ENCODE data around the genes GDF2, FAM25G, LRRC18 and PCDH15.

GRCh38 chr10:47322245-47322784 is at the start of gene GDF2:
Gene GDF2, plus strand, starts transcription at chr10:47322454.
- CAGE, long polyA plus RNA = no peak
- RRBS = no CpG with 5 or more reads among the region's 21 CpGs

DNA sequence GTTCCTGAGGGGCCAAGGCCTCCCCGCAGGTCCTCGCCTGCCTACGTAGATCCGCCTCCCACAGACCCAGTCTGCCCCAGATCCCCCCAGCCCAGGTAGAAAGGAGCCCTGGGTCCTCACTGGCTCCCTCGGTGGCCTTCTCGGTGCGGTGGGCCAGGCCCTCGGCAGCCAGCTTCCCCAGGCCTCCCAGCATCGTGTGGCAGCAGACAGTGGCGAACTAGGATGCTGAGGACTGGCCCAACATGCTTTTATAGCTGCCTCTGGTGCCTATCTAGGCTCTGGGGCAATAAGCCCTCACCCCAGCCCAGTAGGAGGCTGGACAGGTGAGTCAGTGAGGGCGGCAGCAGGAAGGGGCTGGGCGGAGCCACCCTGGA is at the start of gene FAM25G:
FAM25G (minus strand) TSS at position 219 of the 374 bp plus-strand sequence.
- CAGE, long polyA plus RNA = no peak
- RRBS = no CpG with 5 or more reads among the region's 12 CpGs

DNA sequence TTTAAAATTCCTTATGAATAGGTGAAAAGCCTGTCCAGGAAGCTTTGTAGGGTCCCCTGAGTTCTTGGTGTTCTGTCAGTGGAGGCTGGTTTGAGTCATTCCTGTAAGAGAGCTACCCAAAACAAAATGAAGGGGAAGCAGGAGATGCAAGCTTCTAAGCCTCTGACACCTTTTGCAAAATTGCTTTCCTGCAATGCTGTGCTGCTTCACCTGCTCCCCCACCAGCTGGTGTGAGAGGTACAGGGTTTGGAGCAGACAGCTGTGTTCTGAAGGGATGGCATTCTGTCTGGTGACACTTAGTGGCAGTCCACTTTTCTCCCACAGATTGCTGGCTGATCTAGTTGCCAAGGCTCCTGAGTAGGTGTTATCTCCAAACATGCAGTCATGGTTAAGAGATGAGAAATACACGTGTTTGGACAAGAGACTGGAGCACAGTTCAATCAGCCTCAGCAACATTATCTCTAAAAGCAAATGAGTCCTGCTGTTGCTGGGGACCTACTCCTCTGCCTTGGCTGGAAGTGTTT is 23.8 kb downstream of the NPY4R2 start:
- CAGE, long polyA plus RNA = no peak
- RRBS = no CpG with 5 or more reads among the region's 1 CpG

GRCh38 chr10:48367455-48368120 is 61.1 kb downstream of the MAPK8 start:
- CAGE, long polyA plus RNA = no peak
- RRBS = no CpG with 5 or more reads among the region's 2 CpGs

DNA sequence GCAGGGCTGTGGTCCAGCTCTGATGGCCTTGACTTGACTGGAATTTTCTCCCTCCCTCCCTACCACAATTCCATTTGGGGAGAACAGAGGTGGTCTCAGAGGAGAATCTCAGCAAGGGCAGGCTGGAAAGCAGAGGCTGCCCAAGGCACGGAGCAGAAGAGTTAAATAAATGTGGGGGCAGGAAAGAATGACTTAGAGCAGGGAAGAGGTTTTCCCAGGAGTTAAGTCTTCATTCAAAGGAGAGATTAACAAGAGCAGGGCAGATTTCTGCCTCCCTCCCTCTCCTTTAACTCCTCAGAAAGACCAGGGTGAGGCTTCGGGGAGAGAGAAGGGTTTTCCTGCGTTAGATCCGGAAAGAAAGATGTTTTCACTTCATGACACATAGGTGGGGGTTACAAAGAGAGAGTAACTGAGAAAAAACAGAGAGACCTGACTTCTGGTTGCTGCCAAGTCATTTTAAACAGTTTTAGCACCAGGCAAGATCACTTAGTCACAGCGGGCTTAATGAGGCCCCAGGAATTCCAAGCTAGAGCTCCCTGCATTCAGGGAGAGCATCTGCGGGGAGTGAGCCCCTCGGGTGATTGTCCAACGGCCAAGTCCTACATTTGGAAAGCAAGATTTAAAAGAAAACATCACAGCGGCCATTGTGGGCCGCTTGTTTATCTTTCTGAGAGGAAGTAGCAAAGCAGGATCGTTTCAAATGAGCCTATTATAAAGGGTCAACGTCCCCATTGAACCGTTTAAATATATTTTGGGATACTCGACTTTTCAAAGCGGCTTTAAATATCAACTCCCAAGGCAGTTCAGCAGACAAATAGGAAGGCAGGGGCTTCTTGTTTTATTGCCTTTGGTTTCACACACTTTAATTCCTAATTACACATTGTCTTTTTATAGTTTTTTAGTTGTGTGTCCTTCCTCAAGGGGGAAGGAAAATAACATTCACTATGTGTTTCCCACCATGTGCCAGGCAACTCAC is 78.5 kb downstream of the ARHGAP22 start:
- CAGE, long polyA plus RNA = no peak
- RRBS = no CpG with 5 or more reads among the region's 15 CpGs

GRCh38 chr10:48939523-48940257 is at the start of gene LRRC18:
Gene LRRC18, minus strand, starts transcription at chr10:48939840.
- CAGE, long polyA plus RNA = no peak
- RRBS = no CpG with 5 or more reads among the region's 3 CpGs

DNA sequence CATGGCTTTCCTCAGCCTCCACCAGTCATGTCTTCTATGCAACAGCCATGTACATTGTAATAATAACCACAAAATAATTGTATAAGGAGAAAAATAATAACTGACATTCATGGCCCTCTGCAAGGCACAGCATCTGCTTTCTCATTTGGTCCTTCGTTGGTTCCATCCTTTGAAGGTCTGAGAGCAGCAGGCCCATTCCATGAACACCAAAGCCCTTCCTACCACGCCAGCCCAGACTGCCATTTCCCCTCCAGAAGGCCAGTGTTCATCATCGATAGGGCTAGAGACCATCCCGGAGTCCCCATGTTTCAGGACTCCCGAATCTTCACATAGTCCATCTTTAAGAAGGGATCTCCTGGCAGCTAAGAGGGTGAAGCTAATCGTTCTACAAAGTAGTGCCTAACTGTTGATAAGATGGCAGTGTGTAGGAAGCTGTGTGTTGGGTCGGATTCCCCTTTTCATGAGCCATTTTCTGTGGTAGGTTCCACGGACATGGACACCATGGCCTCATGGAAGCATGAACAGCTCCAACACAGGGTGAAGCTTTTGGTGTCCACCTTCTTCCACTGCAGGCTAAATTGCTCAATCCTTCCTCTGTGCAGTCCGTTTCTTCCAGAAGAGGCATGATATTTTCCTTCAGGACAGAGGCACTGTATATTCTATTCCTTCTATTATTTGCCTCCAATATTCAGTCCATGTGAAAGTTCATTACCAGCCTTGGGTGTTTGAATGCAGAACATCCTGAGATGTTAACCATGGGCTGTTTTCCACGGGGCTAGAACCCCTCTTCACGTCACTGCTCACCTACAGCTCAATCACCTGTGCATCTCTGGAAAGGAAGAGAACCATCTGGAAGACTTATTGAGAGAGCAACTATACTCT is 21.5 kb upstream of the FAM170B start:
- CAGE, long polyA plus RNA = no peak
- RRBS = no CpG with 5 or more reads among the region's 11 CpGs

DNA sequence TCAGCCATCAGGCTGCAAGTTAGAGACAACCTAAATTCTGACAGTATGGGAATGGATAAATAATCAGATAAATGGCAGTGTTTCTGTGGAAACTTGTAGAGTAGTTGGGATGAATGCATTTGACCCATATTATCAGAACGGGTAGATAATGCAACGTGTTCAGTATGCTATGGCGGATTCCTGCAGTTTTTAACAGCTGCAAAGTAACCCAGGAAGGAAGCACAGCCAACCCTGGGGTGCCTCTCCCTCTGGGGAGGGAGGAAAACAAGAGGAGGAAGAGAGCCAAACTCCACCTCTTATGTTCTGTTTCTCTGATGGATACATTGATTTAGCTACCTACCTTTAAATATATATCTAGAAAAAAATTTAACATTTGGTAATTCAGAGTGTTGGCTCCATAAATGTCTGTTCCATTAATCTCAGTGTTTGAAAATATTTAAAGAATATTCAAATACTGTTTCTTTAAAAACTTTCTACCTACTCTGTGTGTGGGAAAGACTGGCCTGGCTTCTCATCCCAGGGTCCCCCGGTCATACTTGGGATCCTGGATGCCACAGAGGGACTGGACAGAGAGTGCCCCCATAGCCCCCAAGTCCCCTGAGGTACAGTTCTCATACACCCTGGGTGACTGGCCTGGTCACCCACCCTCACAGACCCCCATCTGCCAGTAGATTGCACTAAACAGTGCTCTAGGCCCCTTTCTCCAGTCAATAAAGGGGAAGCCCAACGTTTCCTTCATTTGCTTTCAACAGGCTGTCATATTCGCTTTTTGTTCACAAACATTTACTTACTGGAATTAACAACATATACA is 3.2 kb downstream of the TMEM273 start:
- CAGE, long polyA plus RNA = no peak
- RRBS = no CpG with 5 or more reads among the region's 6 CpGs

GRCh38 chr10:49186338-49187758 is 1.3 kb downstream of the TMEM273 start:
- CAGE, long polyA plus RNA = no peak
- RRBS = no CpG with 5 or more reads among the region's 16 CpGs

DNA sequence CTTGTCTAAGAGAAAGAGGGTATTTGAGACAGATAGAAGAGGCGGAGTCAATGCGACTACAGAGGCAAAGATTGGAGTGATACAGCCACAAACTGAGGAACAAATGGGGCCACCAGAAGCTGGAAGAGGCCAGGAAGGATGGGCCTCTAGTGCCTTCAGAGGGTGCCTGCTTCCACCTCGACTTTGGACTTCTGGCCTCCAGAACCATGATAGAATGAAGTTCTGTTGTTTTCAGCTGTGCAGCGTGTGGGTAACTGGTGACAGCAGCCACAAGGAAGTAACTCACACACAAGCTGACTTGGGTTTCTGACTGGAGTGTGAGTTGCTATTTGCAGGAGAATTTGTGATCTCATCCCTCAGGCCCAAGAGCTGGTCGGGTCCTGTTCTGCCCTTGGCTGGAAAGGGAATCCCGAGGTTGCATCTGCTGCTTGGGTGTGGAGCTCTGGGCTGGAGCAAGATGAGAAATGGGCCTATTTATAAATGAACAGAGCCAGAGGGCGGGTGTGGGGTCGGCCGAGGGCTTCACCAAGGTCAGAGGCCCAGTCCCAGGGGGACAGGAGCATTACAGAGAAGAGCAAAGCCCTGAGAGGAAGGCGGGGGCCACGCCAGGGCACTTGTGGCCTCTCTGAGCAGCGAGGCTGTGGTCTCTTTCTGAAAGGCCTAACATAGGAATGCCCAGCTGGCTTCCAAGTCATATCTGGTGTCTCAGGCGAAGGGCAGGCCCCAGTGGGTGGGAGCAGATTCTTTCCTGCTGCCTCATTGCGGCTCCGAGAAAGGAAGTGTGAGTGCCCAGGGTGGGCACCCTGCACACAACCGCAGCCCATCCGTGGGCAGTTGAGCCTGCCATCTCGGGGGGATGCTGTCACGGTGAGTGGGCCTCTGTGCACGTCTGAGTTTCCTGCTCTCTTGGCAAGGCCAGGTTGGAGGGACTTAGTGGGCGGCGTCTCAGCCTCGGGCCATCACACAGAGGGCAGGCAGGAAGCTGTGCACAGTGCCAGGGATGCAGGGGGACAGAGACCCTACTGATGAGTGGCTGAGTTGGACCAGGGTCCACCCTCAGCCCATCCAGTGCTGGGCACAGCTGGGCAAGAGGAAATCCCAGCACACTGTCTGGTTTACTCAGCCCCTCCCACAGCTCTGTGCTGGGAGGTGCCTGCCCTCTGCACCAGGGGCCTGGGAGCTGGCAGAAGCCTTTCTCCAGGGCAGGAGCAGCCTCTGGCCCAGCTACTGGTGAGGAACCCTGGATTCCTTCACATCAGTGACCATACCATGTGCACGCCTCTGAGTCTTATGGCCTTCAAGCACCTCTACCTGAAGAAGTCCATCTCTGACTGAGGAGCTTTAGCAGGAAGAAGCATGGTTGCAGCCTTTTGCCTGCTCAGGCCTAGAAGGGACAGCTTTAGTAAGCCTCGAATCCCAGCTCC is 26.4 kb upstream of the C10orf71 start:
- CAGE, long polyA plus RNA = no peak
- RRBS = no CpG with 5 or more reads among the region's 25 CpGs

- CAGE, long polyA plus RNA = no peak
Measured at GRCh38 chr10:50303570-50304336, 52.4 kb upstream of the ASAH2 start.

DNA sequence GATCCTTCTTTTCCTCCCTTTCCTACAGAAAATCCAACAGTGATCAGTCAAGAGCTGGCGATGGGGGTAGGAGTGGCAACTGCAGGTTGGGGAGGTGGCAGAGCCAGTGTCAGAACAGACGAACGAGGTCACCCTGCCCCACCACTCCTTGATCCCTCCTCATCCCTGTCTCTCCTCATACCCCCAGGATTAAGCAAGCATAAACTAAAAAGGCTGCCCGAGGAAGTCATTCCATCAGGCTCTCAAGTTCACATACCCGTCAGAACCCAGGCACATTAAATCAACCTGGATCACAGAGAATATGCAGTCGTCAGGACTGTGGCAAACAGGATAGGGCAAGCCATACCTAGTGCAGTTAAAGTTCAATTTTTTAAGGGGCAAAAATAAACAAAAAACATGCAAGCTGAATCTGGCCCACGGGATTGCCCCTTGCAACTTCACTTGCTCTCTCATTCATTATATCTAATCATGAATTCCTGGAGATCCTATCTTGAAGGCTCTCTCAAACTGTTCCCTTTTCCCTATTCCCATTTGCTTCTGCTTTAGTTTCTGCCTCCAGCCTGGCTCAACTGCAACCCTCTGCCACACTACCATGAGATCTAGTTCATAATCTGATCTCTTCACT is 110.0 kb upstream of the ASAH2 start:
- CAGE, long polyA plus RNA = no peak
- RRBS = no CpG with 5 or more reads among the region's 7 CpGs

- CAGE, long polyA plus RNA = no peak
- RRBS = no CpG with 5 or more reads among the region's 2 CpGs
Measured at GRCh38 chr10:50384354-50384847, 133.1 kb upstream of the ASAH2 start.

- CAGE, long polyA plus RNA = no peak
- RRBS = no CpG with 5 or more reads among the region's 3 CpGs
Measured at GRCh38 chr10:50517625-50518198, 106.0 kb downstream of the SGMS1 start.

DNA sequence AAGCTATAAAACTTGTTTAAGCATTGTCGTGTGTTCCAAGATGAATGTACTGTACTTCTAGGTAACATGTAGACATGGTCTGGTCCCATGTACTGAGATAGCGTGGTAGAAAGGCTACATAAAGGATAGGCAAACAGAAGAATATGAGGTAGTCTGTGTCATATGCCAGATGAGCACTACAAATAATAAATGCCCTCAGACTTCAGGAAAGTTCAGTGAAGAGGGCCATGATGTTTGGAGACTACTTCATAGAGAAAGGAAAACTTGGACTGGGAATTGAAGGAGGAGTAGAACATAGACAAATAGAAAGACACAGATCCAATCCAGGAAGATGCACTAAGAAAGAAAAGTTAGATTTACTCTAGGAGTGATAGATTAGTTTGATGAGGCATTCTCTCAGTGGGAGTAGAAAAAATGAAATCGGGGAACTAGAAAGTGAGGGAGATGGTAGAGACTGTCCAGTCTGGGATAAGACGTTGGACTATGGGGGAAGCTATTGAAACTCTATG is 182.1 kb downstream of the PRKG1 start:
- CAGE, long polyA plus RNA = no peak
- RRBS = no CpG with 5 or more reads among the region's 4 CpGs

DNA sequence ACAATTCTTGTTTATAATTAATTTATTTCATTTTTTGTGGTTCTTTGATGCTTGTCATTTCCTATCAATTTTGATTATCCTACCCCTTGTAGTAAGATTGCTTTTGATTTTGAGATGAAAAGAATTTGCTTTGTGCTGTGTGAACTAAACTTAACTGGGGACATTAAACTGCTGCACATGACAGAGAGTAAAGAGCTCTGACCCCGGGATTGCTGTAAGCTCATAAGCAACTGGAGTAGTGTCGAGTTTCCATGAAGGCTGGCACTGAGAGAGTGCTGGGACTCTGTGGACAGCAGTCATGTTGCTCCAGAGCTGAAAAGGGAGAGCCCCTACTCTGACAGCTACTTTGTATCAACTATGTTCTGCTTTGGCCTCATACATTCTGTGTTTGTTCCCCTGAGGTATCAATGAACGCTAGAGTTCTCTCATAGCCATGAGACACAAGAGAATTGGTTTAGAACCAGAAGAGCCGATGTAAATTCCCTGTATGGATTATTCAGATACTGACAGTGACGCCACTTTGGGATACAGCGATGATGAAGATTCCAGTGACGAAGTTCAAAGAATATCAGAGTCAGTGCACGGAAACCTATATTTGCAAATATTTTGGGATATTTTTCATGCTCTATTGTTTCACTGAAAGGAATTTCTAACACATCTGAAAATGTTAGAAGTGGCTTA is 186.0 kb upstream of the DKK1 start:
- CAGE, long polyA plus RNA = no peak
- RRBS = no CpG with 5 or more reads among the region's 8 CpGs

DNA sequence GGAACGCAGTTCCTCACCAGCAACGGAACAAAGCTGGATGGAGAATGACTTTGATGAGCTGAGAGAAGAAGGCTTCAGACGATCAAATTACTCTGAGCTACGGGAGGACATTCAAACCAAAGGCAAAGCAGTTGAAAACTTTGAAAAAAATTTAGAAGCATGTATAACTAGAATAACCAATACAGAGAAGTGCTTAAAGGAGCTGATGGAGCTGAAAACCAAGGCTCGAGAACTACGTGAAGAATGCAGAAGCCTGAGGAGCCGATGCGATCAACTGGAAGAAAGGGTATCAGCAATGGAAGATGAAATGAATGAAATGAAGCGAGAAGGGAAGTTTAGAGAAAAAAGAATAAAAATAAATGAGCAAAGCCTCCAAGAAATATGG is 79.8 kb upstream of the DKK1 start:
- CAGE, long polyA plus RNA = no peak
- RRBS = no CpG with 5 or more reads among the region's 9 CpGs

DNA sequence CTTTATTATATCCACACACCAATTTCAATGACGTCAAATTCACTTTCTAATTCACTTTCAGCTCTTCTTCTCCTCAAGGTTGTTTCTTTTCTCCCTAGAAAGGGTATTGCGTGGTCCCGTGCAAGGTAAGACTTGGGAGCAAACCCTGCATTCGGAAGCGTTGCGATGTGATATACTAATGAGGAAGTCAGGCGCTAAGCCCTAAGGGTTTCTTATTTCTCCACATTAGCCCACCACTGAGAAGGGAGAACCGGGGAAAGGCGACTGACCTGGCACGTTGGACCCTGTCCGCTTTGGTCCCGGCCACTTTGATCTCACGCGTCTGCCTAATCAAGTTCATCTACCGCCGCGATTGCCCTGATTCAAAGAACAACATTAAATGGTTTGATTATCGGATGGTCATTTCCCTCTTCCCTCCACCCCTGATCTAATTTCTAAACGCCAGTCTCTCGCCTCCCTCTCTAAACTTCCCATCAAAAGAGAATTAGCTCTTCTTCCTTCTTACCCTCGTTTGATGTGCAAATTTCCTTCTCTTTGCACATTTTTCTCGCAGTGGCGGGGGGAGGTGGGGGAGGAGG is 863 bp upstream of the DKK1 start:
- CAGE, long polyA plus RNA = no peak
- RRBS = 8% methylated on average over 5 of the region's 23 CpGs

- CAGE, long polyA plus RNA = no peak
- RRBS = no CpG with 5 or more reads among the region's 7 CpGs
Measured at GRCh38 chr10:54801058-54801434, at the start of gene PCDH15. Gene PCDH15, minus strand, starts transcription at chr10:54801231.

GRCh38 chr10:55410456-55411138 is 609.6 kb upstream of the PCDH15 start:
- CAGE, long polyA plus RNA = no peak
- RRBS = no CpG with 5 or more reads among the region's 7 CpGs

All from osteoblast (primary cell).